GM12878 (cell line): ENCODE results near the genes HPDL, AKR1A1, TMEM69, PIK3R3 and DMBX1.

GRCh38 chr1:45326573-45327690 lies at the start of gene HPDL:
HPDL (plus strand) TSS chr1:45326895.
- RAMPAGE, long total RNA: start-site peak on the plus strand at chr1:45326860-45326919, 46 and 267 reads in 2 replicates
- RRBS, 2 experiments: 7 to 11% methylated on average over 20 to 24 of the region's 102 CpGs
CAGE:
- cytosol, long polyA minus RNA: start-site peak on the plus strand at chr1:45326892-45326901, 14 reads
- cytosol, long polyA plus RNA: no peak
- long polyA plus RNA: no peak
- nucleolus, long total RNA: no peak
- nucleus, long polyA plus RNA: no peak
- nucleus, long total RNA: no peak

DNA sequence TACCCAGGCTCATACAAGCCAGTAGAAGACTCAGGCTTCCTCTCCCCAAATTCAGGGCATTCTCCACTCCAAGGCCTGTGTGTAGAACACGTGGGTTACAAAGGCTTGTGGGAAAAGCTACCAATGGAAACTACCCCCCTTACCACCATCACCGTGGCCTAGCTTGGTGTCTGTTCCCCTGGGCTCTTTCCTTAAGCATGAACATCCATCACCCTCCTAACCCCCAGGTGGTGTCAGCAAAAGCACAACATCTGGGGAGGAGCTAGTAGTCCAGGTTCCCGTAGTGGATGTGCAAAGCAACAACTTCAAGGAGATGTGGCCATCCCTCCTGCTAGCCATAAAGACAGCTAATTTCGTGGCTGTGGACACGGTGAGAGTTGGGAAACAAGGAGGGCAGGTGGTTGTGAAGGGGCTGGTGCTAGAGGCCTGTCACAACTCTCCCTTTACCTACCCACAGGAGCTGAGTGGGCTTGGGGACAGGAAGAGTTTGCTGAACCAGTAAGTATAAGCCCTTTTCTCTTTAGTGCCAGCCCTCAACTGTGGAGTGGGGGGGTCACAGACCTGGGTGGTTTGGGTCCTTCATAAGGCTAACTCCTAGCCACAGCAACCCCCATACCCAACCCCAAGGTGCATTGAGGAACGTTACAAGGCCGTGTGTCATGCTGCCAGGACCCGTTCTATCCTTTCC lies 1.0 kb downstream of the TOE1 start:
- RAMPAGE, long total RNA: no peak
- RRBS, 2 experiments: no CpG with 5 or more reads among the region's 8 CpGs
CAGE:
- cytosol, long polyA minus RNA: no peak
- cytosol, long polyA plus RNA: no peak
- long polyA plus RNA: no peak
- nucleolus, long total RNA: no peak
- nucleus, long polyA plus RNA: no peak
- nucleus, long total RNA: no peak

- RAMPAGE, long total RNA: no peak
- RRBS, 2 experiments: no CpG with 5 or more reads among the region's 22 CpGs
CAGE:
- cytosol, long polyA minus RNA: no peak
- cytosol, long polyA plus RNA: no peak
- long polyA plus RNA: no peak
- nucleolus, long total RNA: no peak
- nucleus, long polyA plus RNA: no peak
- nucleus, long total RNA: no peak
Measured at GRCh38 chr1:45342498-45343326, 2.7 kb downstream of the TOE1 start.

DNA sequence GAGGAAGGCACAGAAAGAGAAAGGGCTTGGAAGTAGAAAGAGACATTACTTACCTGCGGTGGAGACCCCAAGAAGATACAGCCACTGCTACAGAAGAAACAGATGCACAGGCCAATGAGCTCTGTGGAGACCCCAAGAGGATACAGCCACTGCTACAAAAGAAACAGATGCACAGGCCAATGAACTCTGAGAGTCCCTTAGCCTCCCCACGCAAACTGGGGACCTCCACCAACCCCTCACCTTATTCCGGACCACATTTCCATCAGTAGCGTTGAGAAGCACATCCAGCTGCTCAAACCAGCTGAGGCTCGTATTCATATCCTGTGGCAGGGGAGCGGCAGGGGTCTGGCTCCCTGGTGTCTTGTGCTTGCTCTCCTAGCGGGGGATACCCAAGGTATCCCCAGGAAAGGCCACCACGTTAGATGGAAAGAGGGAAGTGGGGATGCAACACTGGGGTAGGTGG lies 550 bp downstream of the CCDC163 start:
- RAMPAGE, long total RNA: no peak
- RRBS, 2 experiments: no CpG with 5 or more reads among the region's 8 CpGs
CAGE:
- cytosol, long polyA minus RNA: no peak
- cytosol, long polyA plus RNA: no peak
- long polyA plus RNA: no peak
- nucleolus, long total RNA: no peak
- nucleus, long polyA plus RNA: no peak
- nucleus, long total RNA: no peak

DNA sequence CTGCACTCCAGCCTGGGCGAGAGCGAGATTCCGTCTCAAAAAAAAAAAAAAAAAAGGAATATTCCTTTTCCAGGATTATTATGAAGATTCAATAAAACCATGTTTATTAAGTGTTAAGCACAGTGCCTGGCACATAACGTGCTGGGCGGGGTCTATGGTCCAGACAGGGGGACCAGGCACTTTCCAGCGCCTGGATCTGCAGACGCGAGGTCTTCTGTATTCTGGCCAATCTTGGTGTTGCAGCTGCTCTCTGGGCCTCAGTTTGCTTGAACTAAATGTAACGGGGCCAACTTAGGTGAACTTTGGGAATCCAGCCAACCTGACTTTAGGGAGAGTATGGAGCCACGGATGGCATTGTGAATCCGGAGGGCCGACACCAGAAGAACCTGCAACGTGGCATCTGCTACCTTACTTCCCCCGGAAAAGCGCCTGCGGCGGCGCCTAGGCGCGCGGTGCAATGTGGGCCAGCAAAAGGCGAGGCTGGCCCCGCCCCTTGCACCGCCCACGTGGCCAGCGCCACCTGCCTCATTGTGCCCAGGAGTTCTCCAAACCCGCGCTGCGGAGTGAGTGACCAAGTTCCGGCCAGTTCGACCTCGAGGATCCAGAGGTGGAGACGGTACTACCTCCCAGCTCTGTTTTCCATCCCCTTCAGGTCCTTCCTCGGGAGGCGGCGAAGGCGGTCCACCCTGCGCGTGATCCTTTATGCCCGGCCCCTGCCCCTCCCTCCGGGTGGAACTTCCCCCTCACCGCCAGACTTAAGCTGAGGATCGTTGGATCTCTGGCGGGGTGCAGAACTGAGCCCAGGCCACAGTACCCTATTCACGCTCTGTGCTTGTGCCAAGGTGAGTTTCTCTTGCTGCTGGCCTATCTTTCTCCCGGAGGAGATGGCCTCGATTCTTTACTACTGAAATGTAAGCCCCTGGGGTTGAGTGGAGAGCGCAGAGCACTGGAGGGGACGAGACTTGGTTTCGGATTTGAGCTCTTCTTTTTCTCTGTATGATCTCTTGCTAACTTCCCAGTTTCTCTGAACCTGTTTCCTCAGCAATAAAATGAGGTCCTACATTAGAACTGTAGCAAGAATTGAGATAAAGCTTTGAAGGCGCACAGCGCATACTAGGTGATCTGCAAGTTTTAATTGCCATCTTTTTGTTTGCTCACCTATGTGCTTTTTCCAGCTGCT lies at the start of gene AKR1A1:
Gene AKR1A1 (plus strand): TSS at position 513 of the 1,180 bp plus-strand sequence.
- RAMPAGE, long total RNA: start-site peak on the plus strand centred at position 544 of the sequence, 110 bp wide, 374 and 190 reads in 2 replicates; start-site peak on the plus strand centred at position 753 of the sequence, 64 bp wide, 1,119 and 829 reads in 2 replicates
- RRBS, 2 experiments: 2 to 4% methylated on average over 4 of the region's 52 CpGs
CAGE:
- cytosol, long polyA minus RNA: start-site peak on the plus strand centred at position 523 of the sequence, 61 bp wide, 55 reads; start-site peak on the plus strand centred at position 762 of the sequence, 20 bp wide, 311 reads
- cytosol, long polyA plus RNA: start-site peak on the plus strand centred at position 540 of the sequence, 101 bp wide, 888 and 935 reads in 2 replicates; start-site peak on the plus strand centred at position 756 of the sequence, 59 bp wide, 3,094 and 3,731 reads in 2 replicates
- long polyA plus RNA: start-site peak on the plus strand centred at position 537 of the sequence, 97 bp wide, 659 and 835 reads in 2 replicates; start-site peak on the plus strand centred at position 756 of the sequence, 61 bp wide, 2,311 and 2,842 reads in 2 replicates
- nucleolus, long total RNA: start-site peak on the plus strand centred at position 554 of the sequence, 63 bp wide, 101 reads; start-site peak on the plus strand centred at position 757 of the sequence, 58 bp wide, 749 reads
- nucleus, long polyA plus RNA: start-site peak on the plus strand centred at position 545 of the sequence, 82 bp wide, 506 and 613 reads in 2 replicates; start-site peak on the plus strand centred at position 758 of the sequence, 63 bp wide, 1,589 and 1,958 reads in 2 replicates
- nucleus, long total RNA: start-site peak on the plus strand centred at position 774 of the sequence, 23 bp wide, 72 reads

DNA sequence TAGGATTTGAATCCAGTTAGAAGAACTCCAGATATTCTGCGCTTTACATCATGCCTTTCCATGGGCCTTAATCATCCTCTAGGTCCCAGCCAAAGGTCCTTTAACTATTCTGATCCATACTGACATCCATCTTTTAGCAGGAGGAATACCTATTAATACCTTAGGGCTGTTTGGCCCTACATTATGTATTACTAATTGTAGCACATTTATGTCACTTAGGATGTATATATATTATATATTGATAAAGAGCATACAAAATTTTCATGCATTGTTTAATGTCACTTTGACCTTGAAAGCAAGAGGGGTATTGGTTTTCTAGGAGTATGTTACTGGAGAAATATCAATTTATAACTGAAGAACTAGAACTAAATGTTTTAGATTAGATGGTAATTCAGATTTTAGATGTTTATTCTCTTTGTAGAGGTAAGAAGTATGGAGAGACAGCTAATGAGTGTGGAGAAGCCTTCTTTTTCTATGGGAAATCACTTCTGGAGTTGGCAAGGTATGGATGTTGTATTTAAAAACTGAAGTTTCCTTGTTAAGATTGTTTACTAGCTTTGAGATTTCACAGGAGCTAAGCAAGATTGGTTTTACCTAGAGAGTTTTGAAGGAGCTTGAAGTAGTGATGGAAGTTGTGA lies 19.2 kb downstream of the CCDC17 start:
- RAMPAGE, long total RNA: no peak
- RRBS, 2 experiments: no CpG with 5 or more reads among the region's 1 CpG
CAGE:
- cytosol, long polyA minus RNA: no peak
- cytosol, long polyA plus RNA: start-site peak on the plus strand centred at position 467 of the sequence, 69 bp wide, 173 and 193 reads in 2 replicates
- long polyA plus RNA: no peak
- nucleolus, long total RNA: no peak
- nucleus, long polyA plus RNA: no peak
- nucleus, long total RNA: no peak

GRCh38 chr1:45616459-45617102 lies 7.3 kb downstream of the CCDC17 start:
- RAMPAGE, long total RNA: no peak
- RRBS, 2 experiments: no CpG with 5 or more reads among the region's 11 CpGs
CAGE:
- cytosol, long polyA minus RNA: no peak
- cytosol, long polyA plus RNA: no peak
- long polyA plus RNA: no peak
- nucleolus, long total RNA: no peak
- nucleus, long polyA plus RNA: no peak
- nucleus, long total RNA: no peak

GRCh38 chr1:45650278-45651725 lies 26.9 kb upstream of the CCDC17 start:
- RAMPAGE, long total RNA: no peak
- RRBS, 2 experiments: no CpG with 5 or more reads among the region's 9 CpGs
CAGE:
- cytosol, long polyA minus RNA: no peak
- cytosol, long polyA plus RNA: no peak
- long polyA plus RNA: no peak
- nucleolus, long total RNA: no peak
- nucleus, long polyA plus RNA: no peak
- nucleus, long total RNA: no peak

DNA sequence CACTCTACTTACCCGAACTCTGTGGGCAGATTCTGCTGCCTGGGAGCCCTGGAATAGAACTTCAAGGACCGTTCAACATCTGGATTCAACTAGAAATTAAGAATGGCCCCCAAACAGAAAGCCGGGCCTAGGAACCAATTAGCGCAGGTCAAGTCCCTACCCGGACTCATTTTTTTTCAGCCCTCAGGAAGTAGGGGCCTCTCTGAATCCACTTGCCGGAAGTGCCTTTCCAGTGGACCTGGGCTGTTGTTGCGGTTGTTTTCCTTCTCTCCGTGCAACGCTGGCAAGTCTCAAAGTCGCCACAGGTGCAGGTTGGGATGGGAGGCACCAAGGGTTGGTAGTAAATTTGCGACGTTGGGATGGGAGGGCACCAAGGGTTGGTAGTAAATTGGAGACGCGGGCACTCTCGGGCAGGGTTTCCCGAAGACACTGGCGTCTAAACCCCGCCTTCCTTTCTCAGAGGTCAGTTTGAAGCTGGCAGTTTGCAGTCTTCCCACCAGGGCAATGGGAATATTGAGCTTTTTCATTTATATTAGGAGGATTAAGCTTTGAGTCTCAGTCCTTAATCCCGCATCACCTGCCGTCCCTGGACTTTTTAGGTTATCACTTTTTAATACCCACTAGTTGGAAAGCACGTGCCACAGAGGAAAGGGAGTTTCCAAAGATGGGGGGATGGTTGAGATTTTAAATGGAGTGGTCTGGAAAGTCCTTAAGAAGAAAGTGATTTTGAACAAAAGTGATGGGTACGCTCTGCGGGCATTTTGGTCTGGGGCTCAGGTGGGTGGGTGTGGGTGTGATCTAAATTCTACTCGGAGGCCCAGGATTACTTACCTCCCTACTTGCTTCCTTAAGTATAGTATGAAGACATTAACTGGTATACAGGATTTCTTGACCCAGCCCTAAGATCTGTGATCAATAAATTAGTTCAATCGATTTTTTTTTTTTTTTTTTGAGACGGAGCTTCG lies at the start of gene TMEM69:
Gene TMEM69 (plus strand): TSS at position 211 of the 965 bp plus-strand sequence.
- RAMPAGE, long total RNA: start-site peak on the minus strand centred at position 130 of the sequence, 98 bp wide, 53 and 85 reads in 2 replicates; start-site peak on the plus strand centred at position 217 of the sequence, 34 bp wide, 868 and 1,490 reads in 2 replicates
- RRBS, 2 experiments: 3% methylated on average over 4 of the region's 27 CpGs; no CpG with 5 or more reads in 1 of the 2 experiments
CAGE:
- cytosol, long polyA minus RNA: start-site peak on the plus strand centred at position 228 of the sequence, 9 bp wide, 47 reads
- cytosol, long polyA plus RNA: start-site peak on the minus strand centred at position 78 of the sequence, 32 bp wide, 100 and 83 reads in 2 replicates; start-site peak on the plus strand centred at position 230 of the sequence, 75 bp wide, 1,289 and 1,187 reads in 2 replicates
- long polyA plus RNA: start-site peak on the minus strand centred at position 117 of the sequence, 54 bp wide, 139 and 246 reads in 2 replicates; start-site peak on the plus strand centred at position 225 of the sequence, 80 bp wide, 964 and 1,048 reads in 2 replicates
- nucleolus, long total RNA: start-site peak on the minus strand centred at position 114 of the sequence, 20 bp wide, 51 reads; start-site peak on the plus strand centred at position 224 of the sequence, 7 bp wide, 147 reads
- nucleus, long polyA plus RNA: start-site peak on the minus strand centred at position 99 of the sequence, 66 bp wide, 93 and 182 reads in 2 replicates; start-site peak on the plus strand centred at position 227 of the sequence, 55 bp wide, 644 and 490 reads in 2 replicates
- nucleus, long total RNA: start-site peak on the plus strand centred at position 219 of the sequence, 16 bp wide, 34 reads

DNA sequence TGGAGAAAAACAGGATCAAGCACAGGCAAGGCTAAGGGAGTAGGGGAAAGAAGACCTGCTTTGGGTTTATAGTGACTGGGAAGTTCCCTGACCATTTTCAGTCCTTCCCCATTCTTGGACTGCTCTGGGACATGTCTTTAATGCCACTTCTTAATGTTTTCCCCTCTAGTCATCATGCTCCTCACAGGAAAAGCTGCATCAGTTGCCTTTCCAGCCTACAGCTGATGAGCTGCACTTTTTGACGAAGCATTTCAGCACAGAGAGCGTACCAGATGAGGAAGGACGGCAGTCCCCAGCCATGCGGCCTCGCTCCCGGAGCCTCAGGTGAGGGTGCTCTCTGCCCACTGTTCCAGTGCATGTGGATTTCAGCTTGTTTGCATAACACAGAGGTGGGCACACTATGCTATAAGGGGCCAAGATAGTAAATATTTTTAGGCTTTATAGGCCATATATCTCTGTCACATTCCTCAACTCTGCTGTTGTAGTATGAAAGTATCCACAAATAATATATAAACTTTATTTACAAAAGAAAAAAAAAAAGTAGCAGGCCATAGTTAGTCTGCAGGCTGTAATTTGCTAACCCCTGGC lies 126.3 kb downstream of the PIK3R3 start:
- RAMPAGE, long total RNA: no peak
- RRBS, 2 experiments: no CpG with 5 or more reads among the region's 6 CpGs
CAGE:
- cytosol, long polyA minus RNA: no peak
- cytosol, long polyA plus RNA: no peak
- long polyA plus RNA: no peak
- nucleolus, long total RNA: no peak
- nucleus, long polyA plus RNA: no peak
- nucleus, long total RNA: no peak

DNA sequence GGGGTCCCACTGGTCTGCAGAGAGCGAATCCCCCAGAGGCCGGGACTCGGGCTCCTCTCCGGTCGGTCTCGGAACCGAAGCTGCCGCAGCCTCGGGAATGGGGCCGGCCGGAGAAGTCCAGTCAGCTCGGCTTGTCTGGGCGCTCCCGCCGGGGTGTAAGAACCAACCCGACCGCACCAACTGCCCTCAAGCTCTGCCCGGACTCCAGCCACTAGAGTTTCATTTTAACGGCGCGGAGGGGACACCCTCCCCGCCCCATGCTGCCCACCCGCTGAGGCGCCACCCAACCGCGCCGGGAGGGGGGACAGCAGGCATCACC lies at the start of gene PIK3R3:
Gene PIK3R3 (minus strand): TSS at position 199 of the 319 bp plus-strand sequence.
- RAMPAGE, long total RNA: no peak
- RRBS, 2 experiments: under 1 to 1% methylated on average over 15 to 21 of the region's 27 CpGs
CAGE:
- cytosol, long polyA minus RNA: no peak
- cytosol, long polyA plus RNA: no peak
- long polyA plus RNA: no peak
- nucleolus, long total RNA: no peak
- nucleus, long polyA plus RNA: no peak
- nucleus, long total RNA: no peak

GRCh38 chr1:46133883-46134493 lies 1.6 kb upstream of the PIK3R3 start:
- RAMPAGE, long total RNA: no peak
- RRBS, 2 experiments: no CpG with 5 or more reads among the region's 2 CpGs
CAGE:
- cytosol, long polyA minus RNA: no peak
- cytosol, long polyA plus RNA: no peak
- long polyA plus RNA: no peak
- nucleolus, long total RNA: no peak
- nucleus, long polyA plus RNA: no peak
- nucleus, long total RNA: no peak

- RAMPAGE, long total RNA: no peak
- RRBS, 2 experiments: no CpG with 5 or more reads among the region's 9 CpGs
CAGE:
- cytosol, long polyA minus RNA: no peak
- cytosol, long polyA plus RNA: no peak
- long polyA plus RNA: no peak
- nucleolus, long total RNA: no peak
- nucleus, long polyA plus RNA: no peak
- nucleus, long total RNA: no peak
Measured at GRCh38 chr1:46204088-46204965, 1.2 kb downstream of the LURAP1 start.

- RAMPAGE, long total RNA: no peak
- RRBS, 2 experiments: no CpG with 5 or more reads among the region's 15 CpGs
CAGE:
- cytosol, long polyA minus RNA: no peak
- cytosol, long polyA plus RNA: no peak
- long polyA plus RNA: no peak
- nucleolus, long total RNA: no peak
- nucleus, long polyA plus RNA: no peak
- nucleus, long total RNA: no peak
Measured at GRCh38 chr1:46278472-46279506, 24.6 kb downstream of the LRRC41 start.

GRCh38 chr1:46400411-46400811 lies 6.3 kb downstream of the FAAH start:
- RAMPAGE, long total RNA: no peak
- RRBS, 2 experiments: no CpG with 5 or more reads among the region's 6 CpGs
CAGE:
- cytosol, long polyA minus RNA: no peak
- cytosol, long polyA plus RNA: no peak
- long polyA plus RNA: no peak
- nucleolus, long total RNA: no peak
- nucleus, long polyA plus RNA: no peak
- nucleus, long total RNA: no peak

DNA sequence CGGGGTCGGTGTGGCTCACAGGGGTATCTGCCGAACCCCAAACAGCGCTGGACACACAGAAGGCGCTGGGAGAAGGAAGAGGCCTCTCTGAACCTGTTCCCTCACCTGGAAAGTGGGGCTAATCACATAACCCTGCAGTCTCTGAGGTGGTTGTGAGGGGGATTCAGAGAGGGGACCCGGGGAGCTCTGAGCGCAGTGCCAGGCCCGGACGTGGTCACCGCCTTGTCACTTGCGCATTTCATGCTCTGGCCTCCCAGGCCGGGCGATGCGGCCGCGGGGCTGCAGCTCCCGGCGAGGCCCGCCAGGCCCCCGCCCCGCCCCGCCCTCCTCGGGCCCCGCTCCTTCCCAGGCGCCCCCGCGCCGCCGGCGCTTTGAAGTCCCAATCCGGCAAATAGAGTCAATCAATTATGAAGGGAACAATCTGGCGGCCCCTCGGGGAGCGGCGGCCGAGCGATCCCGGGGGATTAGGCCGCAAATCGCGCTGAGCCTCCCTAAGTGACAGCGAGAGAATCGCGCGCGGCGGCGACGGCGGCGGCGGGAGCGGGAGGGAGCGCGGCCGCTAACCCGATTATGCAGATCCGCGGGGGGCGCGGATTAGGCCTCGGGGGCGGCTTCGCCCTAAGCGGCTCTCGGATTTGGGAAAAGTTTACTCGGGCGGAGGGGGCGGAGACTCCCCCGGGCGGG lies 23.3 kb upstream of the DMBX1 start:
- RAMPAGE, long total RNA: no peak
- RRBS, 2 experiments: 3 to 5% methylated on average over 25 of the region's 71 CpGs
CAGE:
- cytosol, long polyA minus RNA: no peak
- cytosol, long polyA plus RNA: no peak
- long polyA plus RNA: no peak
- nucleolus, long total RNA: no peak
- nucleus, long polyA plus RNA: no peak
- nucleus, long total RNA: no peak

DNA sequence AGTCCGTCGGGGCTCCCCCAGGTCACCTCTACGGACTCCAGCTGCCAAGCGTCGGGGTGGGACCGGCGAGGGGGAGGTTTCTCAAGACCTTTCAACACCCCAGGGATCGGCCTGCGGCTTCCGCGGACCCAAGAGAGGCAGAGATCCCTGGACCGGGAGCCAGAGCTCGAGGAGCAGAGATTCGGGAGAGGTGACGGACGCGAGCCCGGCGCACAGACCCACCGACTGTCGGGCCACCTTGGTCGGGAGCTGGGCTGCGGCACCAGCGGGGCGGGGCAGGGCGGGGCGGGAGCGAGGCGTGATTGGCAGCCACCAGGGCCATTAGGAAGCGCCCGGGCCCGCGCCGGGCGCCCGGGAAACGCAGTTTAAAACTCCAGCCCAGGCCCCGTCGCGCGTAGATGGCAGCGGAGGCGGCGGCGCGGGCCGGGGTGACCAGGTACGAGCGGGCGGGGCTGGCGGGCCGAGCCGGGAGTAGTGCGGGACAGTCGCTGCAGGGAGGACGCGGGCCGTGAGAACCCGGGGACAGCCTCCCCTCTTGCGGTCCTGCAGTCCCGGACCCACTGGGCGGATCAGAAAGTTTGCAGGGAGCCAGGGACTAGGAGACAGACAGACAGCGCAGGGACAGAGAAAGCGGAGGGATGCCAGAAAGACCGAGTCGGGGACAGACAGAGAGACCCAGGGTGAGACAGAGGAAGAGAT lies at the start of gene DMBX1:
Gene DMBX1 (plus strand): TSS at position 395 of the 699 bp plus-strand sequence.
- RAMPAGE, long total RNA: no peak
- RRBS, 2 experiments: 4 to 5% methylated on average over 32 to 34 of the region's 66 CpGs
CAGE:
- cytosol, long polyA minus RNA: no peak
- cytosol, long polyA plus RNA: no peak
- long polyA plus RNA: no peak
- nucleolus, long total RNA: no peak
- nucleus, long polyA plus RNA: no peak
- nucleus, long total RNA: no peak

- RAMPAGE, long total RNA: no peak
- RRBS, 2 experiments: no CpG with 5 or more reads among the region's 6 CpGs
CAGE:
- cytosol, long polyA minus RNA: no peak
- cytosol, long polyA plus RNA: no peak
- long polyA plus RNA: no peak
- nucleolus, long total RNA: no peak
- nucleus, long polyA plus RNA: no peak
- nucleus, long total RNA: no peak
Measured at GRCh38 chr1:46520090-46520509, 15.2 kb downstream of the TMEM275 start.

DNA sequence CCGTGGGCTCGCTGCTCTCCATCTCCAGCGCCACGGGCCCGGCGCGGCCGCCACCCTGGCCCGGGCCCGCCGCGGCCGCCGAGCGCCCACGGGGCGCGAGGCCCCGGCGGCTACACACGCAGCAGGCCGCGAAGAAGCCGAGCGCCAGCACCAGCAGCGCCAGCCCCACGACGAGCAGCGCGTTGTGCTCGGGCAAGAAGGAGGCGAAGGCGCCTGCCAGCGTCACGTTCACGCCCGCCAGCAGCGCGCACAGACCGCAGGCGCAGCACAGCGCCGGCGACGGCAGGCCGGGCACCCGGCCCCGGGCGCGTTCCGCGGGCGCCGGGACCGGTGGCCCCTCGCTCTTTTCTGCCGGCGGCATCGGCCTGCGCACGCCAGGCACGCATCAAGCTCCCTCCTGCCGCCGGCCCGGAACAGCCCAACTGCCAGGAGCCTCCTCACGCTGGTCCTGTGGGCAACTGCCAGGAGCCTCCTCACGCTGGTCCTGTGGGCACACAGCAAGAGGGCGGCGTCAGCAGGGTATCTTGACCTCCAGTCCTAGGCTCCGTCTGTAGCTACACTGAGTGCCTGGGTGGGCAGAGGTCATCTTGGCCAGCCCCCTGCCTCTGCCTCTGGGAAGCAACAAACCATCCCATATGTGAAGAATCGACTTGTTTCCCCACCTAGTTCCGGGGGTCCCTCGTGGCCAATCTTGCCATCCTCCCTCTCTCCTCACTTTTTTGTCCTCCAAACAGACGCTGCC lies 2.0 kb downstream of the TMEM275 start:
- RAMPAGE, long total RNA: no peak
- RRBS, 2 experiments: under 1 to 2% methylated on average over 19 to 23 of the region's 74 CpGs
CAGE:
- cytosol, long polyA minus RNA: no peak
- cytosol, long polyA plus RNA: no peak
- long polyA plus RNA: no peak
- nucleolus, long total RNA: no peak
- nucleus, long polyA plus RNA: no peak
- nucleus, long total RNA: no peak